ENCODE measurements around the genes SYT15B, MAPK8 and AGAP6.

GRCh38 chr10:47763038-47763609 is at the start of gene SYT15B:
Gene SYT15B (minus strand): TSS chr10:47763592.
- PRO-cap, result no peak

DNA sequence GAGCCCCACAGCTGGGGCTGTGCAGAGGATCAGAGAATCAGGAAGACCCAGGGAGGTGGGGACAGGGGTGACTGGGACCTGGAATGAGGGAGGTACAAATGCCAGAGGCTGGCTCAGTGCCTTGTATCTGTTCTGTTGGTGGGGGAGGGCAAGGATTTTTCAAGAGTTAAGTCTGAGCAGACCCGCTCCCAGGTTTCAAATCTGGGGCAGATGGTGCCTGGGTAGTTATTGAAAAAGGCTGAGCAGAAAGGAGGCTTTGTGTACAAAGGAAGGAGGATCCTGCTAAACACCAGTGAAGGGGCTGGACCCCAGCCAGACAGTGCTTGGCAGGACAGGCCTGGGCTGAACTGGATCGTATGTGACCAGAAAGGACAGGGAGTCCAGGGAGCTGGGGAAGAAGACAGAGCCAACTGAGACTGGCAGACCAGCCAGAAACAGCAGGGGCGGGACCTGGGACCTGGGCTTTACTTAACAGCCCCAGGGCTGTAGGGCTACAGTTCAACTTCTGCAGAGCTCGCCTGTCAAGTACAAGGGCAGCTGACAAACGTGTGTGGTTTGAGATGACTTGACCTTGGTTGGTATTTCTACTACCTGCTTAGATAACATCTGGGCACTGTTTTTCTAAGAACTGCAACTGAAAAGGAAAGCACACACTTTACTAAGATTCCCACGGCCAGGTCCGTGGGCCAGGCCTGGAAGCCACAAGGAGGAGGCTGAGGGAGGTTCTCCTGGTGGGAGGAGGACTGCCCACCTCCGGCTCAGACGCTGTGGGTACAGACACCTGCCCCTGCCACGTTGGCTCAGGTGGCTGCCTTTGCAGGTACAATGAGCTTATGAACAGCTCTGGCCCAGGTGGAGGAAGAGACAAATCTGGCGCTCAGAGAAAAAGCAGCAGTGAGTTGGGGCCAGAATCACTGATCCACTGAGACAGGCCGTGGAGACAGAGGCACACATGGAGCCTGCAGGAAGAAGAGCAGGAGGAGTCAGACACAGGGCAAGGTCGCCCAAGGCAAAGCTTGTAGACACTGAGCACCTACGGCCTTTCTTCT is 13.4 kb upstream of the FRMPD2 start:
- PRO-cap, result no peak

DNA sequence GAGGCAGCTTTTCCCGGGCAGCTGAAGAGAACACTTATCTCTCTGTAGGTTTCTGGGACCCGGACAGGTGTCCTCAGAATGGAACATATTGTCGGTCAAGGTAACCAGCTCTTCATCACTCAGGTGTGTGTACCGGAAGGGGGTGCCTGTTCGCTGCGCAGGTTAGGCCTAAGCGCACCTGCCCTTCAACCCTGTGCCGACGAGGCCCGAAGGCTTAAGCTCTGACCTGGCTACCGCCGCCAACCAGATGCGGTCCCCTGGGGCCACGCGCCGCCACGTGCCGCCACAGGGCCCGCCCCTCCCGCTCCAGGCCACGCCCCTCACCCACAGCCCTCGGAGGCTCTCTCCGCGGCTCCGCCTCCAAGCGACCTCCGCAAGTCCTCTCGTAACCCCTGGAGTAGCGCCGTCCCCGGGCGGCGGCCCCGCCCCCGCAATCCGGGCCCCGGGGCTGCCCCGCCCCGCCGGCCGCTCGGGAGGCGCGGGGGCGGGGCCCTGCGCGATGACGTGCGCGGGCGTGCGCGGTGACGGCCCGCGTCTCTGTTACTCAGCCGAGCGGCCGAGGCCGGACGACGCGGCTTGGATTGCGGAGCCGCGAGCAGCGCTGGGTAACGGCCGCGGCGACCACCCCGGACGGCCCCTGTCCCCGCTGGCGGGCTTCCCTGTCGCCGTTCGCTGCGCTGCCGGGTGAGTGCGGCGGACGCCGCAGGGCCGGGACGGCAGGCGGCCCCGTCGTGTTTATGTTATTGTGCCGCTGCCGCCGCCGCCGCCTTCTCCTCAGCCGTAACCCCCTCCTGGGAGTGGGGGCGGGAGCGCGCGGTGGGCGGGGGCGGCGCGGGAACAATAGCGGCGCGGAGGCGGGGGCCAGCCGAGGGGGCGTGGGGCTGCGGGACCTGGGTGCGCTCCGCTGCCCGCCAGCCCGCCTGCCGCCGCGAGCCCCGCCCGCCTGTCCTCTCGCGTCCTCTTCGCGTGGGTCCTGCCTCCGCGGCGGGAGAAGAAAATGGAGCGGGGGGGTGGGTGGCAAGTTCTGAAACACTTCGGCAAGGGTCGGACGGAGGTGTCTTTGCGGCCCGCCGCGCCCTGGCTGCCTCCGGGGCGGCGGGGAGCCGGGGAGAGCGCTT is at the start of gene MAPK8:
Gene MAPK8 (plus strand): TSS at position 540 of the 1,118 bp plus-strand sequence.
- PRO-cap, result bidirectional peak, plus-strand start at position 543 of the sequence, minus-strand start at position 234 of the sequence; bidirectional peak, plus-strand start at position 665 of the sequence, minus-strand start at position 793 of the sequence; bidirectional peak, plus-strand start at position 1,025 of the sequence, minus-strand start at position 947 of the sequence

GRCh38 chr10:48307256-48307639 is 771 bp downstream of the MAPK8 start:
- PRO-cap, result no peak

DNA sequence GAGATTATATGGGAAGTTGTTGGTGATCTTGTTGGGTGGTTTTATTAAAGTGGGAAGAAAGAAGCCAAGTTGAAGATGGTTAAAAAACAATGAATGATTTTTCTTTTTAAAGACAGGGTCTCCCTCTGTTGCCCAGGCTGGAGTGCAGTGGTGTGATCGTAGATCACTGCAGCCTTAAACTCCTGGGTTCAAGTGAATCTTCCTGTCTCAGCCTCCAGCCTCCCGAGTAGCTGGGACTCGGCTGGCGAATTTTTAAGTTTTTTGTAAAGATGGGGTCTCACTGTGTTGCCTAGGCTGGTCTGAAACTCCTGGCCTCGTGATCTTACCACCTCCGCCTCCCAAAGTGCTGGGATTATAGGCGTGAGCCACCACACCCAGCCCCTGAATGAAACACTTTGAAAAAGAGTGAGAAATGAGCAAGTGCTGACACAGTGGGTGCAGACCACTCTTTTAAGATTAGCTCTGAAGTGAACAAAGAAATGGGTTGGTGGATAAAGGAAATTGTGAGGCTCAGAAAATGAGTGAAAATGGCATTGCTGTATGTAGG is 10.7 kb downstream of the MAPK8 start:
- PRO-cap, result no peak

DNA sequence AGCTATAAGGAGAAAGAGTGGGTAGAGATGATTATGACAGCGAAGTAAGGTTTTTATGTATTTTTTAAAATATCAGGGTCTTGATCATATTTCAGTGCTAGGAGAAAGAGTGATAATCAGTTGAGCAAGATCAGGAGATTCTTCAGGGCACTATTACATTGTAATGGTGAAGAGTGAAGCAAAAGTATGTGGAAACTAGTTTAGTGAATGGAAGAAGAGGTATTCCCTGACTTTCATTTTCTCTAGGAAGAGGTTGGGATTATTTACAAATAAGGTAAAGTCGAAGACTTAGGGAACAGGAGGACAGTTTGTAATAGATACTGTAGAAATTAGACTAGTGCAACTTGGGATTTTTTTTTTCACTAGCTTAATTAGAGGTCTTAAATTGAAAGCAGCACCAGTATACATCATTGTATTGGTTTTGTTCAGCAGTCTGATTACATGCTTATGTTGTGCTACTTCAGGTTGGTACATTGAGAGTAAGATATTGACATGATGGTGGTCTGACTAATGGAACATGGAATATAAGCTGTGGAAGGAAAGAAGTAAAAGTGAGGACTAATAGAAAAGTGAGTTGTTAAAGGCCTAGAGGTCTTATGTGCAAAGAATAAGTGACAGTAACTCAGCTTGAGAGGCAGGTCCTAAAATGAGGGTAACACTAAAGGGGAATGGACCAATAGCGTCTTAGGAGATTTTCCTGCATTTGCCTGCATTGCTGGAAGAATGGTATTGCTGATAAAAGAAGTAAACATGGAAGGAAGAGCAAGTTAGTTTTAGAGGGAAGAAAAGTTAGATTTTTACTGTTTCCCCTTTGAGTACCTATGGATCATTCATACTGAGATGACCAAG is 63.7 kb downstream of the MAPK8 start:
- PRO-cap, result no peak

DNA sequence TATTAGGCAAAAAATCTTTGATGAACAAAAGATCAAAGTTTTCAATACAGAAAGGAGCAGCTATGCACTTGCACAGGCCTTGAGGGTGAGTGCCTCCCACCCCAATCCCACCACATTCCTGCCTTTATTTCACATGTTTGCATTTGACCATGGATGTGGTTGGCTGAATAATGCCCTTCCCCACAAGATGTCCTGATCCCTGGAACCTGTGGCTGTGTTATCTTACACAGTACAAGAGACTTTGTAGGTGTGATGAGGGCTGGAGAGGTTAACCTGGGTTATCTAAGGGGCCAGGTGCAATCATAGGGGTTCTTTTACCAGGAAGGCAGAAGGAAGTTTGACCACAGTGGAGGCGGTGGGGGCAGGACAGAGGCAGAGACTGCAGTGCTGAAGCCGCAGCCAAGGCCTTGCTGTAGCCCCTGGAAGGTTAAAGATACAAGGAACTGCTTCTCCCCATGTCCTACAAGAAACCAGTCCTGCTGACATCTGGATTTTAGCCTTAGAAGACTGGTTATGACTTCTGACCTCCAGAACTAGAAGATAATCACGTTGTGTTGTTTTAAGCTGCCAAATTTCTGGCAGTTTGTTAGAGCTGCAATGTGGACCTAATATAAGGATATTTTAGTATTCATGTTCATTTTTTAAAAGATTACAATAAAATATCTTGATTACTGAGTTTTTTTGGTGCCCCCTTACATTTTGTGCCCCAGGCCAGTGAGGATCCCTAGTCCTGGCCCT is 136.7 kb downstream of the ARHGAP22 start:
- PRO-cap, result no peak

- PRO-cap, result bidirectional peak, plus-strand start at chr10:48668094, minus-strand start at chr10:48668069; unidirectional peak, minus-strand start at chr10:48668294
Observed at GRCh38 chr10:48667897-48668774, 16.5 kb upstream of the WDFY4 start.

DNA sequence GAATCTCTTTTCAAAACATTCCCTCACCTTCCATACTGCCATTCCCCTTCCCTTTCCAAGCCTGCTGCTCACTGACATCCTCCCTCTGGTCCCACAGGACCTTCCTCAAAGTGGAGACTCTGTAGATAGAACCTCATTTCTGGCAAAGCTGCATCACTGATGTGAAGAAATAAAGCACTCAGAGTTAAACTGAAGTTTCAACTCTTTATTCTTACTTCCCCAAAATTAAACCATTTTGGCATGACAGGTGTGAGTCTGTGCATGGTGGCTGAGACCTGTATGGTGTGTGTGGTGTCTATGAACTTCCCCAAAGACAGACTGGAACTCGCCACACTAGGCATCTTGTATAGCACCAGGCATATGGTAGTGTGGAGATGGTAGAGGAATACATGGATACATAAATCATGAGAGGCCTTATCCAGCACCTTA is 6.7 kb upstream of the WDFY4 start:
- PRO-cap, result no peak

DNA sequence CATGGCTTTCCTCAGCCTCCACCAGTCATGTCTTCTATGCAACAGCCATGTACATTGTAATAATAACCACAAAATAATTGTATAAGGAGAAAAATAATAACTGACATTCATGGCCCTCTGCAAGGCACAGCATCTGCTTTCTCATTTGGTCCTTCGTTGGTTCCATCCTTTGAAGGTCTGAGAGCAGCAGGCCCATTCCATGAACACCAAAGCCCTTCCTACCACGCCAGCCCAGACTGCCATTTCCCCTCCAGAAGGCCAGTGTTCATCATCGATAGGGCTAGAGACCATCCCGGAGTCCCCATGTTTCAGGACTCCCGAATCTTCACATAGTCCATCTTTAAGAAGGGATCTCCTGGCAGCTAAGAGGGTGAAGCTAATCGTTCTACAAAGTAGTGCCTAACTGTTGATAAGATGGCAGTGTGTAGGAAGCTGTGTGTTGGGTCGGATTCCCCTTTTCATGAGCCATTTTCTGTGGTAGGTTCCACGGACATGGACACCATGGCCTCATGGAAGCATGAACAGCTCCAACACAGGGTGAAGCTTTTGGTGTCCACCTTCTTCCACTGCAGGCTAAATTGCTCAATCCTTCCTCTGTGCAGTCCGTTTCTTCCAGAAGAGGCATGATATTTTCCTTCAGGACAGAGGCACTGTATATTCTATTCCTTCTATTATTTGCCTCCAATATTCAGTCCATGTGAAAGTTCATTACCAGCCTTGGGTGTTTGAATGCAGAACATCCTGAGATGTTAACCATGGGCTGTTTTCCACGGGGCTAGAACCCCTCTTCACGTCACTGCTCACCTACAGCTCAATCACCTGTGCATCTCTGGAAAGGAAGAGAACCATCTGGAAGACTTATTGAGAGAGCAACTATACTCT is 21.5 kb upstream of the FAM170B start:
- PRO-cap, result no peak

DNA sequence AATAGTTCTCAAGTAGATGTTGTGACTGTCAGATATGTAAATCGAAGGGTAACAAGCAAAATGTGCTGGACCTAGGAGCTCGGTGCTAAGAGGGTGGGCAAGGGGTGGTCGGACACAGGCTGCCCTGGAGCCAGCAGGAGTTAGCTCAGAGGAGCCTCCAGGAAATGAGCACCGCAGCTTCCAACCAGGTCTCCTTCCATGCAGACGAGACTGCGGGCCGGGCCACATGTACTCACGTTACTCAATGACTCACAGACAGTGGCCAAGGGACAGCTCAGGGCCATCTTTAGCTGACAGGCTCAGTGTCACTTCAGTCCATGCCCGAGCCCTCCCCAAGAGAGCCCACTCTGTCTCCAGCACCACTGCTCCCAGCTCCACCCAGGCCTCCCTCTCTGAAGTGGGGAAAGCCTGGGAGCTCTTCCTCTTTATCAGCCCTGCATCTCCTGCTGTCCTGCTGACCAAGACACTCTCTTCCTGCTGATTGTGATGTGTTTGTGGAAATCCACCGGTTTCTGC is 37.2 kb upstream of the TMEM273 start:
- PRO-cap, result no peak

DNA sequence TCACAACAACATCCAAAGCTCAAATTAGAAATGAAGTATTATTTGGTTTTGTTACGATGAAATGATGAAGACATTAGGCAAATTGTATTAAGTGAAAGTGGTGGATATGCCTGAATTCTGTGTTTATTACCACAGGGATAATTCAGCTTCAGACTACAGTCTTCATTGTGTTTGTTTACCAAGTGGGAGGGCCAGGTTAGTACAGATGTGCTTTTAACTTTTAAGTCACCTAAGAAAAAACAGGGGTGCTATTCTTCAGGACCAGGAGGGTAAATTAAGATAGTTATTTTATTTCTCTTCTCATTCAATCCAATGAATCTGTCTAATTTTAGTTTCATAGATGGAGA is 37.8 kb downstream of the C10orf71 start:
- PRO-cap, result no peak

GRCh38 chr10:49362757-49363062 is 33.2 kb downstream of the DRGX start:
- PRO-cap, result no peak

DNA sequence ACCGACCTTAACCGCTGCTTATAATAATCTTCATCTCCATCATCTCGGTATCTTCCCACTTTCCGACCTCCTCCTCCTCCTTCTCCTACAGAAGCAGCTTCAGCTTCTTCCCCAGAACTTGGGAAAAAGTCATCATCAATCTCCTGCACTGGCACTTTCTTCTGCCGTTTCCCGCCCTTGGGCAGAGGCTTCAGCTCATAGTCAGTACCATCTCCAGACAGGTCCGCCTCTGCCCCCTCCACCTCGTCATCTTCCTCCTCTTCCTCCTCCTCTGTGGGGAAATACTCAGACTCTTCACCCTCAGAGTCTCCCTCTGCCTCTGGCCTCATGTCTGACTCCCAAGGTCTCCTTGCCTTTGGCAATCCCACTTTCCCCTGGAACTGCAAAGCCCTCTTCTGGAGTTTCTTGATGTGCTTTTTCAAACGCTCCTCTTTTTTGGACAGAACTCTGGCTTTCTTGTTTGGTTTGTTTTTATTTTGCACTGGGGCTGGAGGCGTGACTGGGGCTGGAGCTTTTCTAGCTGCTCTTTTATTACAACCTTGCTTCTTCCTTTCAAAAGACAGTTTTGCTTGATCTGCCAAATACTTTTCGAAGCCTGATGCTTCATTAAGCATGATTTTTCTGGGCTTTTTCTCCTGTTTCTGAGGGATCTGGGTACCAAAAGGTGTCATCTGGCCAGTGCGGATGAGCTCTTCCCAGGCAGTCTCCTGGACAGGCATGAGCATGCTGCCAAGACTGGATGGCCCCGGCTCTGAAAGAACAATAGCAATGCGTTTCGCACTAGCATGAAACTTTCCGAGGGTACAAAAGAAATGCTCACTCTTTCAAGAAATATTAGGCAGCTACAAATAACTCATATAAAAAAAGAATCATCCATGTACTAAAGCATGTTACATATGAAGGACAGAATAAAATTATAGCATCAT is 14.6 kb downstream of the ERCC6 start:
- PRO-cap, result no peak

- PRO-cap, result no peak
Observed at GRCh38 chr10:49538431-49538689, 561 bp downstream of the ERCC6 start.

DNA sequence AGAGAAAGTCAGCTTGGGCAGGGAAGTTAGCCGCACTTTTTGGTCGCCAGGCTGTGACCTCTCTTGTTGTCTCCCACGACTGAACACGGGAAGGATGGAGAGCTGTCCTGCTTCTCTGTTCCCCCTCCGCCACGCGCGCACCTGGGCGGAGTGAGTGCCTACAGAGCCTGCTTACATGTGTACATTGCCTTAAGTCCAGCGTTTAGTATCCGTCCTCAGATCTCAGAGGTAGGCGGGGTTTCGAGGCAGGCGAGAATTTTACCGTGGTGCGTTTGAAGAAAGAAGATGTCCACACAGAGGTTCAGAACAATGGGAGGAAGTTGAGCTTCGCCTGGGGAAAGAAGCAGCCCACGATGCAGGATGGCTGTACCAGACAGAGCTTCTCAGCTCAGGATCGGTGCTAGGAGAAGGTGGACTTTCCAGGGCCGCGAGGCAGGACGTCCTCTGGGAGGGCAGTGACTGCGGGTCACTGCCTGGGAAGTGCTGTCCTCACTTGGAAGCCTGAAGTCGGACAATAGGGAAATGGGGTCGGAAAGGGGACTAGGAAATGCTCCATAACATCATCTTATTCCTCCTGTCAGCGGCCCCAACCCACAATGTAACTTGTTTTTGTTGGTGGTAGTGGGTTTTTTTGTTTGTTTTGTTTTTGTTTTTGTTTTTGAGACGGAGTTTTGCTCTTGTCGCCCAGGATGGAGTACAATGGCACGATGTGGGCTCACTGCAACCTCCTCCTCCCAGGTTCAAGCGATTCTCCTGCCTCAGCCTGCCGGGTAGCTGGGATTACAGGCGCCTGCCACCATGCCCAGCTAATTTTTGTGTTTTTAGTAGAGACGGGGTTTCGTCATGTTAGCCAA is 702 bp upstream of the ERCC6 start:
- PRO-cap, result no peak

DNA sequence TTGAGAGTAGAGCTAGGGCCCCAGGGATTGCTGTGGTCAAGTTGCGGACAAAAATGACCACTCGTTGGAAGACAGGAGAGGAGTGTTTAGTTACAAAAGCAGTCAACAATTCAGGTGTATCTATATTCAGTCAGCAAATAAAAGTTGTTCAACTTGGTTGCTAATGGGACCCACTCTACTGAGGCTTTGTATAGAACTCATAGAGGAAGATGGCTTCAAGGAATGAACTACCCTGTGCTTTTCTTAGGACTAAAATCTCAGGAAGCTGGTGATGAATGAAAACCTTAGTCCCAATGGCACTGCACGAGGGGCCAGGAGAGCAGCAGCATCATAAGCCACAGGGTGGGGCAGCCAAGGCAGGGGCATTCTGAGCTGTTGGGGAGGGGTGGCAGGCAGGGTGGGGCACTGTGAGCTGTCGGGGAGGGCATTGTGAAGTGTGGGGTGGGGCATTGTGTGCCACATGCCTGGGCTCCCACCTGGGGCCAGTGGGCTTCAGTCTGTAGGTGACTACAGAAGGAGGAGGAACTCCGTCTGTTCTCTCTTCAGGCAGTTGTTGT is at the start of gene AGAP6:
Gene AGAP6 (plus strand): TSS at position 533 of the 557 bp plus-strand sequence.
- PRO-cap, result no peak

GRCh38 chr10:50318991-50319947 is 68.0 kb upstream of the ASAH2 start:
- PRO-cap, result no peak

- PRO-cap, result no peak
Observed at GRCh38 chr10:50385576-50386284, 134.4 kb upstream of the ASAH2 start.

DNA sequence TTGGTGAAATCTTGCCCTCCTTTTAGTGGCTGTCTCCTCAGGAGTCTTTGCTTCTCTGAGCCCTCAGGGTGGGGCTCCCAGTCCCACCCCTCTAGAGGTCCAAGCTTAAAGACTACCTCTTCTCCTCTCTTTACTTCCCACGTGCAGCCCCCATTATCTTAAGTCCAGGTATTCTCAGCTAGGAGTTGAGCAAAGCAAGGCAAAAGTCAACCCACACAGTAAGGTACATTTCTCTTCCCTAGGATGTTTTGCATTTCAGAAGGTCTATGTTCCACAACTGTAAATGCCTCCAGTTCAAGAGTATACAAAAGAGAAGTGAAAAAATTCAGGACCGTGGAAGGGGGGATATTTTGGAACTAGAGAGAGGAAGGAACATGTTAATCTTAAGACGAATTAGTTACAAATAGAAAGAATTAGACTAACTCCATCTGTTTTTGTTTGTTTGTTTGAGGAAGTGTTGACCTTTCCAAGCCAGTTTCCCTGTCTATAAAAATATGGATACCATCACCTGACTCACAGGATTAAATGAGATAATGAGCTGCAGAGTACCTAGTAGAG is 144.9 kb upstream of the ASAH2 start:
- PRO-cap, result no peak

Measured in SEM (cell line).